Epidermal melanocyte (primary cell): ENCODE measurements around a stretch of chr1.

- RRBS, result no CpG with 5 or more reads among the region's 9 CpGs
Measured at GRCh38 chr1:101308782-101309299, 72.0 kb downstream of the S1PR1 start.

DNA sequence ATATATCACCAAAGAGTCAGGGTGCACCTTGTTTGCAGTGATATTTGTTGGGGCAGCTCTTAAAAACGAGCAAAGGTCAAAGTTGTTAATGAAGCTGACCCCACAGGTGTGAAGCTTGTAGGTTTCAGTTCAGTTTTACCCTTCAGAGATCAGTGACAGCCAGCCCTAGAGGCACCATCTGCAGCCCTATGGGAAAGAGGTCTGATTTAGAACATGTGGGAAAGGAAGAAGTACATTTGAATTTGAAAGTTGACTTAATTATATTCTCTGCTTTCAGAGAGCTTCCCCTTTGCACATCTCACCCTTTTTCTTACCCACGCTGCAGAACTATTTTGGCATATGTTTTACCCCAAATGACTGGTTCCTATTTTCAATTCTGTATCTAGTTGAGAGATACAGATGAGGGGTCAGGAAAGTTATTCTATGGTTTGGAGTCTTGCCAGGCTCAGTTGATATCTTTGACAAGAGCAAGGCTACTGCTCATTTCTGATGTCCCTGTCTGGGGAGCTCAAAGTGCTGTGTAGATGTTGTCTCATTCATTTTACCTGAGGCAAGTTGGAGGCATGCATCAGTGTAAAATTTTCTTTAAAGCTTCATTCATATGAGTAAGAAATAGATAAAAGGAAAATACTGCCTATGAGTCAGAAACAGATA lies 171.0 kb downstream of the S1PR1 start:
- RRBS, result no CpG with 5 or more reads among the region's 2 CpGs

DNA sequence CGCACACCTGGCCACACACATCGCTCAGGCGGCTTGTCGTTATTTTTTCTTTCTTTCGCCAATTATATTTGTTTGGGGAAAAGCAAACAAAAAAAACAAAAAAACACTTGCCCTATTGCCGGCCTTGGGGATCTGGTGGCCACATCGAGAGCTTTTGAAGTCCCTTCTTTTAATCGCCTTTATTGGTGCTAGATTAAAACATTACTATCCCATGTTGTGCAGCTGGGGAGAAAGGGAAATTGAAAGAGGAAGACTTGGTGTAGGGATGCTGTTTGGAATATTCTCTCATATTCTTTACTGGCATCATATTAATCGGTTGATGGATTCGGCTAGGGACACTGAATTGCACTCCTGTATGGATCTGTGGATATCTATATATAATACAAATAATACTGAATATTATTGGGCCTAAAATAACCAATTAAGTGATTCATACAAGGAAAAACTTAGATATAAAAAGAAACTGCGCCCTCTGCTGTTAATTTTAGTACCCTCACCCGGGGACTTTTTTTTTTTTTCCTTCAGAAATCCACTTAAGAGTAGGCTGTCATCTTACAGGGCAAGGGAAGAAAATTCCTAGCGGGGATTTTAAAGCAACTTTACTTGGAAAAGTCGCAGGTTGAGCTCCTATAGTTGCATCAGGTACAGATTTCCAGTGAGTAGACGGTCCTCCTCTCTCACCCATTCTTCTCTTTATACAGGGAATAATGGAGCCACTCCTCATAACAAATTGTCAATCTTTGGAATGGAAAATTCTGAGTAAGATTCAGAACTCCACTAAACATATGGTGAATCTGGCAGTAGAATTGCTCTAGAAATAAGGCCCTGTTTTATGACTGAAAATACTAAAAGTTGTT lies 1.2 kb downstream of the NTNG1 start:
- RRBS, result no CpG with 5 or more reads among the region's 15 CpGs

DNA sequence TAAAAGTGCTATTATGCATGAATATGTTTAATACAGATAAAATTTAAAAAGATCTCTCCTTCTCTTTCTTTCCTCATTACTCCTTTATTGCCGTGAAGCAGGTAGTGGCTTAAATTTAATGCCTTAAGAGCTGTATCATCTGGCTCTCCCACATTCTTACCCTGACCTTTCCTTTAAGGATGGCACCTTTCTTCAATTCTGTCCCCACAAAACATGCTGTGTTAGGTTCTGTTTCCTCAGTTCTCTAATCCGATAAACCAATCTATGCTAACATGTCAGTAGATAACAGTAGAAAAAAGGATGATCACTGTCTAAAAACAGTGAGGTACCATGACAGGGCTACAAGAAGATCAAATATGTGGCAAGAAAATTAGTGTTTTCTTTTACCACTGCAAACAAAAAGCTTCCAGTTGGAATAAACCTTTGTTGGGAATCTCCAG lies 289.5 kb downstream of the VAV3 start:
- RRBS, result no CpG with 5 or more reads among the region's 2 CpGs

- RRBS, result no CpG with 5 or more reads among the region's 4 CpGs
Measured at GRCh38 chr1:107689748-107690284, 275.2 kb downstream of the VAV3 start.

DNA sequence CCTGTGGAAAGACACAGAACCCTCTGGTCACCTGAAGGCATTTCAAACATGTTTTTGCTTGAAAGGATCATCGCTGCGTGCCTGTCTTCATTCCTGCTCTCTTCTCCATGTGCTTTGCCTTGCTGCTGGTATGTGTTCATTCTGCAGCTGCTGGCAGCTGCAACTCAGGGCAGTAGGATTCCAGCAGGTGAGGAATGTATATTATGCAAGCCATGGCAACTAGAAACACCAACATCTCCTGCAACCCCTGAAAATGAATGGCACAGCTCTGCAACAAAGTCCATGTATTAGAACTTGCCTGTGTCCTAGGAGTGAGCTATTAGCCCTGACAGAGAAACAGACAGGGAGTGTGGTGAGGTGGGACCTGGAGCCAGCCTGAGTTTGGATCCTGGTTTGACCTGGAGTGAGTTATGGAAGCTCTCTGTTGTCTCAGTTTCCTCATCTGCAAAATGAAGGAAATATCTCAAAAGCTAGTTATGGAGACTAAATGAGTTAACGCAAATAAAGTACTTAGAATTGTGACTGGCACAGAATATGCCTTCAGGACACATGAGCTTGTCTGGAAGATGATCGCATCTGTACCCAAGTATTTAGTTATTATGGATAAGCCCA lies 81.3 kb upstream of the VAV3 start:
- RRBS, result no CpG with 5 or more reads among the region's 4 CpGs

GRCh38 chr1:108166619-108167146 lies 33.5 kb downstream of the SLC25A24 start:
- RRBS, result no CpG with 5 or more reads among the region's 9 CpGs

GRCh38 chr1:108624035-108624414 lies 36.9 kb downstream of the HENMT1 start:
- RRBS, result no CpG with 5 or more reads among the region's 2 CpGs

- RRBS, result no CpG with 5 or more reads among the region's 6 CpGs
Measured at GRCh38 chr1:108695942-108696556, 3.9 kb downstream of the PRPF38B start.

DNA sequence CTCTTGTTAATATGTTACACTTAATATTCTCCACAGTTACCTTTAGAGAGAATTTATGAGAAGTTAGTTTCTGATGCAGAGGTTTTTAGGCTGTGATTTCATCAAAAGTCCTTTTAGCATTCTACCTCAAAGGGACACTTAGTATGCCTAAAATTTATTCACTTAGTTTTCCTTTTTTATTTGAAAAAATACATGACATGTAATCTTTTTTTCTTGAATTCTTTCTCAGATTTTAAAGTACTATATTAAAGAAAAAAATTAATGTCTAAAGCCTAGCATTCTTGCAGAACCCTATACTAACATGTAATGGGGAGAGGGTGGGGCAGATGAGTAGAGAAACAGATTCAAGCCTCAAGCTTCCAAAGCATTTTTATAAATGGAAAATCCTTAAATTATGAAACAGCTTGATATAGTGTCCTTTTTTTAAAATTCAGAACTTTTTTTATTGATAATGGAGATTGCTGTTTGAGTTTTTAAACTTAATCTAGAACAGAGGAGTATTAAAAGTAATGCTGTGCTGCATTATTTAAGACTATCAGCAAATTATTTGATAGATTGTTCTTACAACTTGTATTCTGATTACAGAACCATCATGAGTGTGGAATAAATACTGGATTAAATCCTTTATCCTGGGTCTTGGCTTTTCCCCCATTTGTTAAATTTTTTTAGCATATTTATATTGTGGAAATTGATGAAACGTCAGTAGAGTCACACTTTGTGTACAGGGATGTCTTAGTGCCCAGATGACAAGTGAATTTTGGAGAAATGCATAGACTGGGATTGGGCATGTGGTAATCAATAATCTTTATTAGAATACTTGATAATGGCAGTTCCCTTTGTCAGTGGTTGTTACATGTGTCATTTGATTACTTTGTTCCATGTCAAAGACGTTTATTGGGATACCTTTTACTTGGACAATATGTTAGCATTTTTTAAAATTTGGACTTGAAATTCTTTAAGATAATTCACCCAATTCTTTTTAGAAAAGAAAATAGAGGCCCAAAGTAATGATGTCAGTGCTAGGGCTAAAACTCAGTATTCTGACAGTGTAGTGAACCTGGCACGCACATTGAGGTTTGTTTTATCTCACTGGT lies 8.8 kb downstream of the PRPF38B start:
- RRBS, result no CpG with 5 or more reads among the region's 3 CpGs

DNA sequence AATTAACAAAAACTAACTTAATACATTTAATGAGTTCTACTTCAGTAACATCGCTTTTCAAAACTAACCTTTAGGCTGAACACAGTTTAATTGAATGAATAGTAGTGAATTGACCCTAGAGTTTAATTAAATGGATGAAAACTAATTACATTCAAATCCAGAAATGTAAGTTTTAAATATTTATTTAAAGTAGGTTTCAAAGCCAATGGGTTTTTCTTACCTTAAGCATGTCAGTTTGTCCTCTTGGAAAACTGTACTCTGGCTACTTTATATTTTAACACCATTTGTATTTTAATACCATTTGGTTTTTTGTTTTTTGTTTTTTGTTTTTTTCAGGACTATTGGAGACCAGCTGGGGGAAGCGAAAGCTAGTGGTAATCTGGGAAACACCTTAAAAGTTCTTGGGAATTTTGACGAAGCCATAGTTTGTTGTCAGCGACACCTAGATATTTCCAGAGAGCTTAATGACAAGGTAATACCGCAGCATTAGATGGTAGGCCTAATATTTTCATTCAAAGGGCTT lies 20.4 kb downstream of the GPSM2 start:
- RRBS, result no CpG with 5 or more reads among the region's 5 CpGs

GRCh38 chr1:108962017-108962440 lies 1.3 kb downstream of the CLCC1 start:
- RRBS, result no CpG with 5 or more reads among the region's 9 CpGs

- RRBS, result 8% methylated on average over 3 of the region's 26 CpGs
Measured at GRCh38 chr1:109274368-109275404, 8.3 kb downstream of the PSRC1 start.

DNA sequence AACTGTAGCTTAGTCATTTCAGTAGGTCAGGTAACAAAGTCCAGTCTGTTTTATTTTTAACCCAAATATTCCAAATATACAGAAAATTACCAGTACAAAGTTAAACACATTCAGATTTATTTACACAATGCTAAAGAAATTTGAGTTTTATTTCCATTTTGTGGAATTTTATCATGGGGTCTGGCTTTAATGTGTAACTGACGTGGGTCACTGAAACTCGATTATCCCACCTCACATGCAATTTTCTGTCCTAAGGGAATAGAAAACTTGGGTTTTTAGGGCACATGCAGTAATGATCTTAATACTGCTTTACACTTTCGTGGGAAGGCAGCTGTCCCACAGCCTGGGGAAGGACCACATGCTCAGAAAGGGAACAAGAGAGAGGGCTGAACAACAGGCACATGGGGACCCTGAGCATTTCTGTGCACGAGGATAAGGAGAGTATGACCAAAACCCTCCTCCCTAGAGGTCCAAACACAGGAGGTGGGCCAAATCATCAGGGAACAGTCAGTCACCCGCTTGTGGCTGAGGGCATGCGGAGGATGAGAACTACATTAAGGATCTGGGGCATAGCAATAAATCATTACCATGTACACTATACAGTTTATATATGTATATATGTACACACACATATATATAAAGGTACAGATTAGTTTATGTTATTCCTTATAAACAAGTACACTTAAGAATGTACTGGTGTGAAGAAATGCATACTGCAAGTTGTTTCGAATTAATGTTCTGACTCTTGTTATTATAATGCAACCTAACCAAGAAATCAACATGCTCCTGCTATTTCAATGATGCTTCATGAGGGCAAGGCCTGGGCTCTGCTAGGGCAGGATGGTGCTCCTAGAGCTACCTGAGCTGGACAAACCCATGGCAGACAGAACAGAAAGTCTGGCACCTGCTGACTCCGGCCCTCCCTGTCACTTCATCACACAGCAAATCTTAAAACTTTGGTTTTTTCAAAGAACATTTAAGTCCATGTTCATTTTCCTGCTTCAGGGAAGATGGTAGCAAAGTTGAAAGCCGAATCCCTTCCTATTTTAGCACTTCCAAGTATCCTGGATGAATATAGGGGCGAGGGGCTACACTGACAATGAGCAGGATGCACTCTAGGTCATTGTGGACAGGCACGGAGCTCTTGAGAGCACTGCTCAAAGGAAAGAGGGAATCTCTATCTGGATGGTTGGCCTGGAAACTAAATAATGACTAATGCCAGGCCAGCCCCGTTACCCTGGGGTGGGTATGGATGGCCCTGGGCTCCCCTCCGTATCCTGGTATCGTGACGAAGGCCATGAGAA lies 3.2 kb upstream of the MYBPHL start:
- RRBS, result no CpG with 5 or more reads among the region's 15 CpGs

GRCh38 chr1:109314246-109315007 lies 7.6 kb upstream of the MYBPHL start:
- RRBS, result no CpG with 5 or more reads among the region's 7 CpGs

- RRBS, result no CpG with 5 or more reads among the region's 1 CpG
Measured at GRCh38 chr1:109415100-109415637, 11.1 kb downstream of the PSMA5 start.

- RRBS, result no CpG with 5 or more reads among the region's 5 CpGs
Measured at GRCh38 chr1:109492975-109493545, 834 bp upstream of the CYB561D1 start.

GRCh38 chr1:109535892-109536777 lies 3.5 kb upstream of the GPR61 start:
- RRBS, result no CpG with 5 or more reads among the region's 7 CpGs

- RRBS, result no CpG with 5 or more reads among the region's 5 CpGs
Measured at GRCh38 chr1:109546714-109547474, 1.5 kb upstream of the GNAI3 start.